ENCODE data around the genes XPOT, MSRB3 and HELB.

DNA sequence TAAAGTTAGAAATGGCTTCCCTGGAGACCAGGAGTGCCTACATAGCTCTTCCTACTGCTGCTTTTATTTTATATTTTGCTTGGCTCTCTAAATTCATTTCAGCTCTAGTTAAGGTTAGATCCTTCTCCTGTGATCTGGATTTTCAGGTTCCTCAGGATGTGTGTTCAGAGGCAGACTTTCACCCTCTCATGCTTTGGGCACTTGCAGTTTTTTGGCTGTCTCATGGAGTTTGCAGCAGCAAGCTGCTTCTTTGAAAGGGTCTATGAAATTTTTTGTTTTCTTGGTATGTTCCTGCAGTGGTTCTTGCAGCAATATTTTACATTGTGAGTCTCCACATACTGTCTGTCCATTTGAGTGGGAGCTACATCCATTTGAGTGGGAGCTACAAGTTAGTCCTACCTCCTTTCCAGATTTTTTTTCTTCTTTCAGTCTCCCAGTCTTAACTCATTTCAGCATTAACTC, 93.4 kb downstream of the ATP23 start:
- PRO-cap, 7 experiments = no peak in any of the 7 experiments
- RAMPAGE, long total RNA, 2 experiments = no peak in any of the 2 experiments

GRCh38 chr12:62403886-62404756, 62.5 kb upstream of the MON2 start:
- PRO-cap, 7 experiments = no peak in any of the 7 experiments
- RAMPAGE, long total RNA, 2 experiments = no peak in any of the 2 experiments

DNA sequence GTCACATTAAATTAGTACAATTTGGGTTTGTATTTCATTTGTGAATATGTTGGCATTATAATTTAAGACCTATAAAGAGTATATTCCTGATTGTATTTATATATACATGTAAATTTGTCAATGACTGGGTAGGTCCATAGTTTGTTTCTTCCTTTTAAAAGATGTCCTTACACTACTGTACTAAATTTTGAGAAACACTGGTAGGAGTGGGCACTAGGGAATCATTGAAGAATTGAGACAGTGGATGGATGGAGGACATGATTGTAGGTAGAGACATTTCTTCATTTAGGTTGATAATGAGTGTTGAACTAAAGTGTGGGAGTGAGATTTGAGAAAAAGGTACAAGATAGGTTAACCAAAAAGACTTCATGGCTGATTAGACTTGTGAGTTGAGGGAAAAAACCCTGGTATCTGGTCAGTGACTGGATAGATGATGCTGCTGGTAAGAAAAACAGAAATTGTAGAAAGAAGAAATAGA, 12.0 kb downstream of the MON2 start:
- PRO-cap, 7 experiments = no peak in any of the 7 experiments
- RAMPAGE, long total RNA, 2 experiments = no peak in any of the 2 experiments

GRCh38 chr12:62546820-62547267, 80.2 kb downstream of the MON2 start:
- PRO-cap, 7 experiments = no peak in any of the 7 experiments
- RAMPAGE, long total RNA, 2 experiments = no peak in any of the 2 experiments

DNA sequence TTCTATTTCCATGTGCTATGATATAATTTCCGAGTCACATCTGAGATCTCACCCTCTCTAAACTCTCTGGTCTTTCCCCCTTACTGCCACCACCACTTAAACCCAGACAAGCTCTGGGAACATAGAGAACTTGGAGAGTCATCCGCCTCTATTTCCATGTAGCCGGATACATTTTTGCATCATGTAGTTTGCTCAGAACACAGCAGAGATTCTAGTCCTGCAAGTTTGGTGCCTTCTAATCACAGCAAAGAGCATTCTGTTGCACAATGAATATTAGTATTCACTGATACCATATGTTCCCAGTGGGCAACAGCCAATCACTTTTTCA, 34.1 kb downstream of the PPM1H start:
- PRO-cap, 7 experiments = no peak in any of the 7 experiments
- RAMPAGE, long total RNA, 2 experiments = no peak in any of the 2 experiments

DNA sequence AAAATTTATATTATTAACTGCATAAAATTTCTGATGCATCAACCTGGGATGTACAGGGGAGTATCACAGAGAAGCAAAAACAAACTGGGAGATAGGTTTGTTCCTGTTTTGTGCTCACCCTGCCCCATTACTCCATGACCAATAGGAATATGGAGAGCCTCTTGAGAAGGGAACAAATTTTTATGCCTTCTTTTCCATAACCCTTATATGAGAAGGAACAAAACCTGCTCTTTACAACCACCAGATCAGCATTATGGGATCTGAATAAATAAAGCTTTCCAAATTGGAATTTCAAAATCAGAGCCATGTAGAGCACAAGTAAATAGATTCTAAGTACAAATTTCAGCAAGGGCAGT, 75.7 kb upstream of the AVPR1A start:
- PRO-cap, 7 experiments = no peak in any of the 7 experiments
- RAMPAGE, long total RNA, 2 experiments = no peak in any of the 2 experiments

GRCh38 chr12:63917849-63918135, 73.3 kb downstream of the SRGAP1 start:
- PRO-cap, 7 experiments = no peak in any of the 7 experiments
- RAMPAGE, long total RNA, 2 experiments = no peak in any of the 2 experiments

GRCh38 chr12:64083277-64083713, 138.8 kb downstream of the KICS2 start:
- PRO-cap, 7 experiments = peak in 2 of 7 experiments; most common minus-strand start chr12:64083378 (in 2)
- RAMPAGE, long total RNA, 2 experiments = no peak in any of the 2 experiments

GRCh38 chr12:64404309-64405327, at the start of gene XPOT:
XPOT (plus strand) TSS chr12:64404392.
- PRO-cap, 7 experiments = peak in 7 of 7 experiments; most common plus-strand start chr12:64404399 (in 6); most common minus-strand start chr12:64405045 (in 4)
- RAMPAGE, long total RNA, 2 experiments = start-site peak on the plus strand in 2 of 2 experiments, at chr12:64404461-64404588 at its widest, 267 to 500 reads per replicate

DNA sequence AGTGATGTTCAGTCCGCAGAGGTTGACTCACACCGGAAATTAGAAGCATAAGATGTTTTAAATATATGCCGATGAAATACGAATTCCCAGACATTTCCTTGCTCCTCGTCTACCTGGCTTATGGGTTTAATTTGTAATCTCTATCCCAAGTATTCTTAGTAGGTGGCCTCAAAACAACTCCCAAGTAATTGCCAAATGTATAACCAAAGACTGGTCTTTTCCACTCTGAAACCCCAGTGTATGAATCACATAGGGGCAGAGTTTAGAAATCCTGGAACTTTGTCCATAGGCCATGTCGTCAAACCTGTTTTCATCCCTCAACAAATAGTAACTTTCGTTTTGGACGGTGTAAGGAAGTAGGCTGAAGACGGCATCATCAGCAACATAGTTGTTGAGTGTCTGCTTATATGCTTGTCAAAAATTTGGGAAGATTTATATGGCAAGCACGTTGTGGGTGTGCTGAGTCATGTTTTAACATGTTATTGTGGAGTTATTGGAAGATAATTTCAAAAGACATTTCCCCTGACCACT, 831 bp downstream of the TBK1 start:
- PRO-cap, 7 experiments = peak in 7 of 7 experiments; most common plus-strand start position 93 of the sequence (in 1); most common minus-strand start position 242 of the sequence (in 5)
- RAMPAGE, long total RNA, 2 experiments = no peak in any of the 2 experiments

DNA sequence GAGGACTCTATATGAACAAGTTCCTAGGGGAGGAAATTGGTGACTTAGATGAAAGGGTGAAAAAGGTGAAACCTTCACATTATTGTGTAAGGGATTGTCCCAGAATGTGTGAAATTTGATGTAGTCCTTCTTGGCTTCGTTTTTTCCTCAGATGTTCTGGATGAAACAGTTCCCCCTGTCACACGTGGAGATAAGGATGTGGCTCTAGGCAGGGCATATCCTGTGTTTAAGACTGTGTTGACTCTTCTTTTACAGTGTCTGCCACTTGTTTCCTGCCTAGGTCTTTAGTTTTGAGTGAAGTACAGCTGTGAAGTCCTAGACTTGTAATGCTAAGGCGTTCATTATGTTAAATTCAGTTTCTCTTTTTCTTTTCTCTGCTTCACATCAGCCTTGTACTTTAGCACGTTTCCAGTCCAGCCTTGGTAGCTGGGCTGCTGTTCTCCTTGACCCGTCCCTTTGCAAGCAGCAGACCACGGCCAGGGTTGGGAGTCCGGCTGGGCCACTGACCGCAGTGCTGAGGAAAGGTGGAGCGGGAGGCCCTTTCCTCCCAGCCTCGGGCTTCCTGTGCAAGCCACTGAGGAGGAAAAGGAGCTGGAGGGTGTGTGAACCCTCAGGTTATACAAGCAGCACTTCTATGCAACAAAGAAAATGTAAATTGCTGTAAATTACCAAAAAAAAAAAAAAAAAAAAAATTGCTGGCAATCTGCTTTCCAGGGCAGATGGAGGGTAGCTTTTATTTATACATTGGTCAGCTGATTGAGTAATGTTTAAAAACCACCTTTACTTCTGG, 59.1 kb downstream of the RASSF3 start:
- PRO-cap, 7 experiments = peak in 4 of 7 experiments; most common plus-strand start position 511 of the sequence (in 3); most common minus-strand start position 458 of the sequence (in 3)
- RAMPAGE, long total RNA, 2 experiments = no peak in any of the 2 experiments

DNA sequence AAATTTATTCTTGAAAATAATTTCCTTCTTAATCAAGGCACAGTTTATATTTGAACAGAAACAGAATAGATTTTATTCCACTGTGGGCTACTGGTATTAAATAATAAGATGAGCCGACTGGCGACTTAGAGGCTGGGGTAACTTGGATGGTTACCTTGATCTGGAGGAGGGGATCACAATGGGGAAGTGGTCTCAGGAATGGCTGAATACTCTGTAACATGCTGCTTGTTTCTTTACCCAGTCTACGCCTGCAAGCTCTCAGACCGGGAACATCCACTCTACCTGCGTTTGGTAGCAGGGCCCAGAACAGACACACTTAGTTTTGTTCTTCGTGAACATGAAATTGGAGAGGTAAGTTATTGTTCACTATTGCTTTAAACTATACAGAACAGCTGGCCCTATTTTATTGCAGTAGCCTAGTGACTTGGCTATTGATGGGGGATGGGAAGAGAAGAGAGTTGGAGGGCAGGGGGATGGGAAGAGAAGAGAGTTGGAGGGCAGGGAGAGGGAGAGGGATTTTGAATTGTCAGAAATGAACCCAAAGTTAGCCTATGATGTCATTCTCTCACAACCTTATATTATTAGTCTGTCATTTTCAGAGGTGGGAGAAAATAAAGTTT, 67.9 kb downstream of the GNS start:
- PRO-cap, 7 experiments = no peak in any of the 7 experiments
- RAMPAGE, long total RNA, 2 experiments = no peak in any of the 2 experiments

DNA sequence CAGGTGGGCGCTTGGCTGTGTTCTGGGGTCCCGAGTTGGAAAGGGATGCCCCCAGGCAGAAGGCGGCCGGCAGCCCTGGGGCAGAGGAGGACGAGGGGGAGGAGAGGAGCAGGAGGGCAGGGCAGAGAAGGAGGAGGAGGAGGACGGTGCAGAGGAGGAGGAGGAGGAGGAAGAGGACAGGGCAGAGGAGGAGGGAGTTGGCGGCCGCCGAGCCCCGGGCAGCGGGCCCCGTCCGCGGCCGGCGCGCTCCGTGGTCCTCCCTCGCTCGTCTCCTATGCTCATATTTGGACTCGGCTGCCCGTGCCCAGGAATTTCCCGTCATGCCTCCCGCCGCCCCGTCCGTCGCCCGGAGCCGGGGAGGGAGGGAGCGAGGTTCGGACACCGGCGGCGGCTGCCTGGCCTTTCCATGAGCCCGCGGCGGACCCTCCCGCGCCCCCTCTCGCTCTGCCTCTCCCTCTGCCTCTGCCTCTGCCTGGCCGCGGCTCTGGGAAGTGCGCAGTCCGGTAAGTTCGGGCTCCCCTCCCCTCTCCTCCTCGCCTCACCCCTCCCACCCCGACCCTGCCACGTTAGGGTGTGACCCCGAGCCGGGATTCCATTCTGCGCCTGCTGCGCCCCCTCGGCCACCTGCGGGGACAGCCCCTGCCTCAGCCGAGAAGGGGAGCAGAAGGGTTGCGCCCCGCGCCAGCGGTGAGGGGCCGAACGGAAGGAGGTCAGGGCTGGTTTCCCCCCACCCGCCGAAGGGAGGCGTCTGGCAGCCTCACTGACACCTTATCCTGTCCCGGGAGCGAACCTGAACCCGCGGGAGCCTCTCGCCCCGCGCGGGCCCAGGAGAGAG, at the start of gene MSRB3:
Gene MSRB3 (plus strand): TSS at position 321 of the 835 bp plus-strand sequence.
- PRO-cap, 7 experiments = peak in 7 of 7 experiments; most common plus-strand start position 349 of the sequence (in 6); most common minus-strand start position 276 of the sequence (in 5)
- RAMPAGE, long total RNA, 2 experiments = start-site peak on the plus strand in 2 of 2 experiments, centred at positions 360 to 460 of the sequence, 21 to 99 reads per replicate

DNA sequence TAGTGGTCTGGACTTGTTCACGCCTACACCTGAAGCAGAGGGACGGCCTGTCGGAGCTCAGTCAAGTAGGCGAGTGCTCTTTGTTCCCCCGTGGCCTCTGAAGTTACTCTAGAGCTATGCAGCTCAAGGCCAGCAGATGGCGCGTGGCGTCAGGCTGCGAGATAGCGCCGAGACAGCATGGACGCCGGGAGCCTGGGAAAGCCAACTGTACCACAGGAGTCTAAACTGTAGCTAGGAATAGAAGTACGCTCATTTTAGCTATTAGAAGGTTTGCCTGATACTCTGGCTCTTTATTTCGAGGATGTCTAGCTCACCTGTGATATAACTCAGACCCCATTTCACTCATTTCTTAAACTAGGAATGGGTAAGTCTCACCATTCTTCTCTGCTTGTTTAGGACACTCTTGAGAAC, 267.5 kb upstream of the HMGA2 start:
- PRO-cap, 7 experiments = no peak in any of the 7 experiments
- RAMPAGE, long total RNA, 2 experiments = no peak in any of the 2 experiments

DNA sequence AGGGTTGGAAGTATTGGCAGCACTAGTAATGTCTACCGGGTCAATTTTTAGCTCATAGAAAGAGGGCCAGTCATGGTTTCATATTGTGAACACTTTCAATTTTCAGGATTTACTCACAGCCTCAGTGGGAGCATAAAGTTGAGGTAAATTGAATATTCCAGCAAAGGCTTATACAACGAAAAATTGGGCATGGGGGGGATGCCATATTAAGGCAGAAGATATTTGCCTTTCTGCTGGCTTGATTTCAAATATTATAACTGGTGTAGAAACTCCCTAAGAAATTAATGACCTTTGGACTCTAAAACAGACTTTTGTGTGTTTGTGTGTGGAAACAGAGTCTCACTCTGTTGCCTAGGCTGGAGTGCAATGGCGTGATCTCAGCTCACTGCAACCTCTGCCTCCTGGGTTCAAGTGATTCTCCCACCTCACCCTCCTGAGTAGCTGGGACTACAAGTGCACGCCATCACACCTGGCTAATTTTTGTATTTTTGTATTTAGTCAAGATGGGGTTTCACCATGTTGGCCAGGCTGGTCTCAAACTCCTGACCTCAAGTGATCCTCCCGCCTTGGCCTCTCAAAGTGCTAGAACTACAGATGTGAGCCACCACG, 11.6 kb downstream of the IRAK3 start:
- PRO-cap, 7 experiments = no peak in any of the 7 experiments
- RAMPAGE, long total RNA, 2 experiments = no peak in any of the 2 experiments

DNA sequence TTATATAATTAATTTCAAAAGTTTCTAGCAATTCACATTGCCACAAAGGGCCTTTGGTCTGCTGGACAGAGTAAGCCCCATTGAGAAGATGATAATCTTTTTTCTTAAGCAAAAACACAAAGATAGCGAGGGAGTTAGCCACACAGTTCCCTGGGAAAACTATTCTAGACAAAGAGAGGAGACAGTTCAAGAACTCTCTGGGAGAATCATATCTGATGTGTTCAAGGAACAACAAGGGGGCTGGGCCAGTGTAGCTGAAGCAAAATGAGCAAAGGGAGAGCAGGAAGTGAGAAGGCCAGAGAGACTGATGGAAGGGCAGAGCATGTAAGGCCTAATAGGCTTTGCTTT, 16.3 kb upstream of the HELB start:
- PRO-cap, 7 experiments = no peak in any of the 7 experiments
- RAMPAGE, long total RNA, 2 experiments = no peak in any of the 2 experiments

GRCh38 chr12:66301973-66303179, at the start of gene HELB:
HELB (plus strand) TSS chr12:66302493.
- PRO-cap, 7 experiments = peak in 7 of 7 experiments; most common plus-strand start chr12:66302556 (in 2); most common minus-strand start chr12:66302329 (in 7)
- RAMPAGE, long total RNA, 2 experiments = start-site peak on the plus strand in 2 of 2 experiments, at chr12:66302542-66302598 at its widest, 35 to 232 reads per replicate

GRCh38 chr12:66849667-66850172, 170.8 kb upstream of the GRIP1 start:
- PRO-cap, 7 experiments = no peak in any of the 7 experiments
- RAMPAGE, long total RNA, 2 experiments = no peak in any of the 2 experiments

DNA sequence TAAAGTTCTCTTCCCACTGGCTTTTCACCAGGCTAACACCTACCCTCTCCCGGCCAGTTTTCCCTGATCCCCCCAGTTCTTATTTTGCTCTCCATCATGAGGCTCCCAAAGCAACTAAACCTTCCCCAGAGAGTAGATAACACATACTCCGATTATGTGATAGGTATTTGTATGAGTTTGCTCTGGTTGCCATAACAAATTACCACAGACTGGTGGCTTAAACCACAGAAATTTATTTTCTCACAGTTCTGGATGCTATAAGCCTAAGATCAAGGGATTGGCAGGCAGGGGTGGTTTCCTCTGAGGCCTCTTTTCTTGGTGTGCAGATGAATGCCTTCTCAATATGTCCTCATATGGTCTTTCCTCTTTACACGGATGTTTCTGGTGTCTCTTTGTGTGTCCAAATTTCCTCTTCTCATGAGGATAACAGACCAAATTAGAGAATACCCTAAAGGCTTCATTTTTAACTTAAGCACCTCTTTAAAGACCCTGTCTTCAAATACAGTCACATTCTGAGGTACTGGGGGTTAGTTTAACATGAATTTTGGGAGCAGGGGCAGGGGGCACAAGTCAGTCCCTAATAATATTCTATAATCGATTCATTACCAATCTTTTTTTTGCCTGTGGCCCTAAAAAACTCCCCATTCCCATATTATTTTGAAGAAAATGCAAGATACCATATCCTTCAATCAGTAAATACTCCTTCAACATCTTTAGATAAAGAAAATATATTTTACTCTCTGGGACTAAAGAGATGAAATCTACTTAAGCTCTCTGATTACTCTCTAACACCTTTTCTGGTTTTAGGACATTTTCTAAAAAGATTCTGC, 285.9 kb upstream of the GRIP1 start:
- PRO-cap, 7 experiments = no peak in any of the 7 experiments
- RAMPAGE, long total RNA, 2 experiments = no peak in any of the 2 experiments

GRCh38 chr12:67430627-67431771, 161.8 kb downstream of the CAND1 start:
- PRO-cap, 7 experiments = peak in 2 of 7 experiments; most common plus-strand start chr12:67430875 (in 1); most common minus-strand start chr12:67430872 (in 1)
- RAMPAGE, long total RNA, 2 experiments = no peak in any of the 2 experiments